Camera-type eye (tissue), 1 donor: ENCODE results near the gene FEZF2.

- RAMPAGE, long total RNA, result no peak
Measured at GRCh38 chr3:62243527-62244005, 75.3 kb upstream of the C3orf14 start.

- RAMPAGE, long total RNA, result no peak
Measured at GRCh38 chr3:62268767-62269408, 49.9 kb upstream of the C3orf14 start.

GRCh38 chr3:62373363-62373723, at the start of gene FEZF2:
FEZF2 (minus strand) TSS chr3:62373550.
- RAMPAGE, long total RNA, result no peak

- RAMPAGE, long total RNA, result no peak
Measured at GRCh38 chr3:63015344-63016382, 140.4 kb upstream of the CADPS start.

- RAMPAGE, long total RNA, result no peak
Measured at GRCh38 chr3:63645406-63645850, 7.0 kb upstream of the SNTN start.

DNA sequence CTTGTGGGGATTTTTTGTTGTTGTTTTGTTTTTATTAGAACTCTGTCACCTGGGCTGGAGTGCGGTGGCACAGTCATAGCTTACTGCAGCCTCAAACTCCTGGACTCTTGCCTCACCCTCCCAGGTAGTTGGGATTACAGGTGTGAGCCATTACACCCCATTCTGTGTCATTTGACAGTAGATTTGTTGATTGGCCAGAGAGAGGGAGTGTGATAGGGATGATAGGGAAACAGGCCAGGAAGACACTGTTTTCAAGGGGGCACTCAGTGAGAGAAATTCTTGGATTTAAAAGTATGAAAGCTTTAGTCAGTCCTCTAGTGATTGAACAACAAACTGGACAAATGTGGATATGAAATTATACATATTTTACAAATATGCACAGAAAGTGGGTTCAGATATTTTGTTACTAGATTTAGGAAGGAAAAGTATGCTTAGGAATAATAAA, 56.3 kb downstream of the PSMD6 start:
- RAMPAGE, long total RNA, result no peak

- RAMPAGE, long total RNA, result no peak
Measured at GRCh38 chr3:64017002-64017663, 6.2 kb downstream of the PSMD6 start.

- RAMPAGE, long total RNA, result no peak
Measured at GRCh38 chr3:64159705-64160422, 65.4 kb downstream of the PRICKLE2 start.

DNA sequence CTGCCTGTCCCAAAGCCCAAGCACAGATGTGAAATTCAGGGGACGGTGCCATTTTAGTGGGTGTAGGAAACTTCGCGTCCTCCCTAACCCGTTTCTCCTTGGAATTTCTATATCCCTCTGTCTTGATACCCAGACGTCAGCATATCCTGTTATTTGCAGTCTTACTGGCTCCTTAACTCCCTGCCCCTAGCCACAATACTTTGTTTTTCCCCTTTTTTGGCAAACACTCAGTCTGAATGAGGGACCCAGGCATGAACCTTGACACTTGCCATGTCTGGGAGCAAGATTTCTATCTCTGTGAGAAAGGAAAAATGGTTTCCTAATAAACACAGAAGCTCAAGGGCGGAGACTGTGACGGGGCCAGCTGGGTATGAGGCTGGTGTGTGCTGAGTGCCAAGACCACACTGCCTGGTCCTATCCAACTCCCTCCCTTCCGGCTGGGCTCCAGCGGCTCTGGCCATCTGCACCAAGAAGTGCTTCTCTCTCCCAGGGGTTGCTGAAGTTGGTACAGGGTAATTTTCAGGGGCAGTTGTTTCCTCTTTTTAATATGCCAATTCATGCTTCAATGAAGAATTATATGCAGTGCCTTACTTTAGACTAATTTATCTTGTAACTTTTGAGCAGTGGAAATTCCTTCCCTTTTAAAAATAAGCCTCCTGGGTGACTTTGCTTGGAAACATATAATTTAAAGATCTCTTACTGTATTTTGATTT, 15.0 kb downstream of the PRICKLE2 start:
- RAMPAGE, long total RNA, result no peak

DNA sequence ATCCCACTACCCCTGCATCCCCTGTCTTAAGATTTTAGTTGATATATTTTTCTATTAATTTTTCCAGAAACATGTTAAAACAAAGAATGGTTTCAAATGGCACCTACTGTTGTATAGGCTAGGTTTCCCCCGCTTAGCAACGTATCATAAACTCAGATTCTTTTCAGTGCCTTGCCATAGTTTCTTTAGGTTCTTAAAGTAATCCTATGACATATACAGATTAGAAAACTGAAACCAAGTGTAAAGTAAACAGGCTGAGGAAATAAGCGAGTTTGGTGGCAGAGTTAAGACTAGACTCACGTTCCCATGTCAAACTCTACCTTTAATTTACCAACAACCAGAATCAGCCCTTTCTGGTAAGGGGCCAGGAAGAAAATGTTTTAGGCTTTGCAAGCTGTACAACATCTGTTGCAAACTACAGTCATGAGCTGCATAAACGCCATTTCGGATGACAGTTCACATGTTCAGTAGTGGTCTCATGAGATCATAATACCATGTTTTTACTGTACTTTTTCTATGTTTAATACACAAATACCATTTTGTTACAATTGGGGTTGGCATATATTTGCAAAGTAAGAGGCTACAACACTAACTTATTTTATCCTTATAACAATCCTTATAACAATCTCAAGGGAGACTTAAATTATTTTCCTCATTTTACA, 128.0 kb upstream of the PRICKLE2 start:
- RAMPAGE, long total RNA, result no peak

DNA sequence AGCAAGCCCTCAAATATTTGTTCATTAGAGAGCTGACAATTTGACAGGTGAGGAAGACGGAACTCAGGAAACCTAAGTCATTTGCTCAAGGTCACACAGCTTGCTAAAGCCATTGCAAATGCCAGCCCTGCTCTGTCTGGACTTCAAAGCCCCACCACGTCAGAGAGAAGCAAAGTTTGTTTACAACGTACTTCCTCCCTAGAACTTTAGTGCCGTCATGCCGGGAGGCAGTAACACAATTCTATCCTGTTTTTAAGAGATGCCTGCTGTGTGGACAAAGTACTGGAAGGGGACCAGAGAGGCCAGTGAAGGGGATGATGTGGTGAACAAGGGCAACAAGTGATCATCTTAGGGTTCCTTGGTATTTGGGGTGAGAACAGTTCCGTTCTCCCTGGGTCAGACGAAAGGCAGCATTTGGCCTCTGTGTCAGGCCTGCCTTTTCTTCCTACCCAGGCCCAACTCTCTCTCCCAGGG, 216.7 kb upstream of the PRICKLE2 start:
- RAMPAGE, long total RNA, result no peak

DNA sequence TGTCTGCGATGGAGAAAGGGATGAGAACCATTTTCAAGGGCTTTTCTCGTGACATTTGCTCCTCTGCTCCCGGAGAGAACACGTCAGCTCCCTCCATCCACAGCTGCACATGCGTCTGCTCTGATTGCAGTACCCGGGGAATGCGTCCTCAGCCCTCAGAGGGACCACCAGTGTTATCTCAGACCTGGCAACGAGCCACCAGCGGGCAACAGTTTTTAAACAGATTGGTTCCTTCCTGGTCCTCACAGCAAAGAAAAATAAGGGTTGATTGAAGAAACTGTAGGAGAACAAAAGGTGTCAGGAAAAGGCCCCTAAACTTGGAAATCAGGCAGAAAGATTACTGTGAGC, 202.2 kb upstream of the ADAMTS9 start:
- RAMPAGE, long total RNA, result no peak

DNA sequence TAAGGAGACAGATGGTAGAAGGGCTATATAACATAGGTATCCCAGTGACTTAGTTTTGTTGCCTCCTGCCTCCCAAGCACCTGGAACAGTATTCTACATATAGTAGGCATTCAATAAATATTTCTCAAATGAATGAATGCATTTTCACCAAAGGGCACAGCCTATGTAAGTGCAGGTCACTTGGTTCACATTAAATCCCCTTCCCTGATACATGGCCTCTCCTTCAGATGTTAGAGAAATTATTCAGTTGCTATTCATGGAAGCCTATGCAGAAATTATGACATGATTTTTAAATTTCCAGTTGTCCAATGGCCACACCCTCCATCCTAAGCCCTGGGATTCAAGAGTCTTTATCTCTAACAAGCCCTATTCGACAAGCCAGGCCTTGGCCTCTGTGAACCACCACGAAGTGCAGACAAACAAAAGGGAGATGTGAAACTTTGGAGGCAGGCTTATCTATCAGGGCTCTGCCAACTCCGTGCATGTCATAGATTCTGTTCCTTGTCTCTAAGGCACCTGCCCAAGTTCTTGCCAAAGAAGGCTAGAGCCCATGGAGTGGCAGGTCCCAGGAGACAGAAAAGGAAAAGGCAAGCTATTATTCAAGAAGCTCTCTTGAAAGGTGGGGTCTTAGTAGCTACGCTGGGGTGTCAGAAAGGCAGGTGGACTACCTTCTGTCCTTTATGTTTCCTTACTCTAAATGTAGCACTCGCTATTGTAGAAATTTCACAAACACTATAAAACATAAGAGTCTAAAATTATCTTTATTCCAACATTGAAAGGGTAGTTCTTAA, 212.3 kb upstream of the ADAMTS9 start:
- RAMPAGE, long total RNA, result no peak

GRCh38 chr3:65181625-65182089, 493.9 kb upstream of the ADAMTS9 start:
- RAMPAGE, long total RNA, result no peak

- RAMPAGE, long total RNA, result no peak
Measured at GRCh38 chr3:65401373-65401945, 637.3 kb downstream of the MAGI1 start.

GRCh38 chr3:65412463-65413092, 626.1 kb downstream of the MAGI1 start:
- RAMPAGE, long total RNA, result no peak

DNA sequence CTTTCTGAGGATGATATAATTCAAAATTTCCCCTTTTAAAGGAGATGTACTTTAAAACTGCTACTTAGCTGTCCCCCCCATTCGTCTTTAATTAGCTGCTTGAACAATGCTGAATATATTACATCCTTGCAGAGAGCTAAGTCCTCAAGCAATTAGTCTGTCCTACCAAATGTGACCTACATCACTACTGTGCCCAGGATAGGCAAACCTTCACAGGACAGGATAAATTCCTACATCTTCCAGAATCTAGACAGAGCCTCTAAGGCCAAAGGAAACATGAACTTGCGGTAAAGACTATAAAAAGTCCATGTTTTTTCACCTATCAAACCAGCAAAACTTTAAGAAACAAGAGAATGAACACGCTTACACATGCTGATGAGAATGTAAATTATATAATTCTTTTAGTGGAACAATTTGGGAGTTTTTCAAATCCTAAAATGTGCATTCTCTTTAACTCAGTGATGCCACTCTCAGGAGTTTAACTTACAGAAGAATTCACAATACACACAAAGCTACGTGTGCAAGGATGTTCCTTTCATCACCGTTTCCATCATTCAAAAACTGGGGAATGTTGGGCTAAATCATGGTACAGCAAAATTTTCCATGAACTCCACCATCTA, 448.1 kb downstream of the MAGI1 start:
- RAMPAGE, long total RNA, result no peak

GRCh38 chr3:65695996-65696352, 342.7 kb downstream of the MAGI1 start:
- RAMPAGE, long total RNA, result no peak

DNA sequence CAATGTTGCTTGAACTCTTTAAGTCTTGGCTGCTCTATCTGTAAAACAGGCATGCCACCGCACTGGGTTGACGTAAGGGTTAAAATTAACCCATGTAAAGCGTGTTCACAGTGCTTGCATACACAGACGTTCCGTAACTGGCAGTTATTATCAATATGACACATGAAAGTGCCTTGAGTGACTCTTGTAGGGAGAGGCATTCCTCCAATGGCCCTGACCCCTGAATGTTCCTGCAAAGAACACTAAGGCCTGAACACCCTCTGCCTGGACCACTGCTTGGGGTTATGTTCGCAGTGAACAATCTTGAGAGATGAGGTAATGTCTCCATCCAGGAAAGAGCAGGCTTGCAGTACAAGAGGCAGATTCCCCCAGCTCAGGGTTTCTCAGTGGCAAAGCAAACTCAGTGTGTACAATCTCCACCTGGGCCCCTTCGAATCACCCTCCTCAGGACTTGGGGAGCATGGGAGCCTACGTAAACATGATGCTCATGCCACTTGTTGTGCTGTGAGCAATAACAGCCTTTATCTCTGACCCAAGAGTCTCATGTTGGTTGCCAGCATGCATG, 324.6 kb downstream of the MAGI1 start:
- RAMPAGE, long total RNA, result no peak

DNA sequence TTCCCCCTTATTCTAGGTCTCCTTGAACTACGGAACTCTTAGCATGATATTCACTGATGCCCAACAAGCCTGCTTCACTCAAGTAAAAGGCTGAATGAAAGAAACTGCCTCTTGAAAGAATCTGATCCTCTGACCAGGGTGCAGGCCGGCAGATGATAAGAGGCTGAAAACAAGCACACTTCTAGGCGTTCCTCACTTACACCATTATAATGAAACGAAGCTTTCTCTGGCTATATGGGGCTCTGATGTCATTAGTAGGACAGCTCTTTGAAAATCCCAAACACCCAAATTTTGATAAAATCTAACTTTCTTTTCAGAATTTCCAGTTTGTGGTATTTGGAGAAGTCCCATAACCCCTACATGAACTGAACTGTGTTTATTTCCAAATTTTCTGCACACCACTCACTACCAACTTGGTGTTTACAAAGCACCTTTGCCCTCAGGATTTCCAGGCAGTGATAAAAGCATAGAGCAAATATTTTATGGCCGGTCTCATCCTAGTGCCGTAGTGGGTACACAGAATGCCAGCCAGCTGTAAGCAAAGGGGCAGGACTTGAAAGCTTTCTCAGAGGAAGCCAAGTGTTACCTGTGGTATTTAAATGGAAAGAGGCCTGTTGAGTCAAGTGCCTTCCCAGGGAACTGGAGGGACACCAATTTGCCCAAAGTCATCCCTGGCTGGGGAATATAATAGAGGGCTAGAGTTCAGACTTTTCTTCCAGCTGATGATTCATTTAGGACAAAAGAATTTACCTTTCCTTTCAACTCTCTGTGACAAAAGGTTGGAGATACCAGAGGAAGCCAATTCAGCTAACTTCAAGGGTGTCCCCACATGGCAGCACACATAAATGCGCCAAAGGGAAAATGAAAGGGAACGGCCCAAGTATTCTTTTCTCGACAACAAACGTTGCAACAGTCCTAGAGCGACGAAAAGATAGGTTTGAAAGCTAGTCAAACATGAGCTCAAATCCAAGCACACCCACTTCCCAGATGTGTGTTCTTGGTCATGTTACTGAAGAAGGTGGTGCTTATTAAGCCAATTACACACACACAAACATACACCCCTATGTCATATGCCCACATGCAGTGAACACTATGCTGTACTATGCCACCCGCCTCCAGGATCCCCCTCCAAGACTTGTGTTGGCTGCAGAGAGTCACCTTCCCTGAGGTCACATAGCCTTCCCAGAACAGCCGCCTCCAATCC, 27.9 kb downstream of the MAGI1 start:
- RAMPAGE, long total RNA, result no peak